ReNcell CX (cell line): ENCODE results near the gene KDF1.

GRCh38 chr1:26282962-26283348, 3.1 kb downstream of the SH3BGRL3 start:
- PRO-cap, result no peak

GRCh38 chr1:26411625-26412114, 1.1 kb downstream of the LIN28A start:
- PRO-cap, result no peak

DNA sequence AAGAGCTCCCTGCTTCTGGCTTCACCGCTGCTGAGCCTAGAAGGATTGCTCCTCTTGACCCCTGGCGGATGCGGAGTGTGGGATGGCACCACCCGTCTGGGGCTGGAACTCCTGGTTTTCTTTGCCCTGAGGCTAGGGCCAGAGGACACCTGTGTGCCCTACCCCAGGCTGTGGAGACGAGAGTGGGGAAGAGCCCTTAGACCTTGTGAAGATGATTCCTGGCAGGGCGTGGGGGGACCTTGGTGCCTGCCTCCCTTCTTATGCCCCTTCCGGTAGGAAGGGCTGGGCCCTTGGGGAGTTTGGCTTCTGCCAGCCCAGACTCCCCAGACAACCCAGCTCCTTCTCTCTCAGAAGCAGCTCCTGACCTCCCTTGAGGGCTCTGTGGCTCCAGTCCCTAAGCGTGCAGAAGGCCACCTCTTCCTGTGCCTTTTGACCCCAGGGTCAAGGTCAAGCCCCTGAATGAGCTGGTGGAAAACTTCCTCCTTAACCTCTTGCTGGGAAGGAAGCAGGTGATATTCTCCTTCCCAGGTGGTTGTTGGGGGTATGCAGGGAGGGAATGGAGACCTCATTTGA, 919 bp downstream of the RPS6KA1 start:
- PRO-cap, result no peak

- PRO-cap, result unidirectional peak, plus-strand start at chr1:26693875
These were observed 2.1 kb upstream of the ARID1A start for GRCh38 chr1:26693633-26694275.

DNA sequence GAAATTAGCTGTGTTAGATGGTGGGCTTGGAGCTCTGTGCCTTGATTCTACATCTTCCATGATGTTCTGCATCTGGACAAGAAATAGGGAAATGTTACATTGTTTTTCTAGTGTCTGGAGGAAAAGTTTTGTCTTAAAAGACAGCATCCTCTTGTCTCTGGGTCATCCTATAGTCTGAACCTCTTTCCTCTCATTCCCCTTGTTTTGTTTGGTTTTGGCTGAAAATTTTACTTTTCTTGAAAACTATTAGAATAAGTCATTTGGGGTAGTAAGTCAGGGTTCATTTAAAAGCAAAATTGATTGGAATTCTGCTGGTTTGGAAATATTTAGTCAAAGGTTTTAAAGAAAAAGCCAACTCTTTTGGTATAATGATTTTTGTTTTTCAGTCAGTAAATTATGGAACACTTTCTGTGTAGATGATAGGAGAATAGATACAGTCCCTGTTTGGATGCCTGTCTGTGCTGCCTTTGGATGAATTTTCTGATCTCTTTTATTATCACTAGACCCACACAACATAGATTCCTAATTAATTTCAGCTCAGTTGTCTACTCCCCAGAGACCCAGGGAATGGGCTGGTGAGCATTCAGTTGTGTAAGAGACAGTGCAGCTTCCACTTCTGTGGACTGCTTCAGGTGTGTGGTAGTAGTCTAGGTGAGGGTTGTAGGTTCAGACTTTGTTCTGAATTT, 3.8 kb downstream of the ARID1A start:
- PRO-cap, result no peak

DNA sequence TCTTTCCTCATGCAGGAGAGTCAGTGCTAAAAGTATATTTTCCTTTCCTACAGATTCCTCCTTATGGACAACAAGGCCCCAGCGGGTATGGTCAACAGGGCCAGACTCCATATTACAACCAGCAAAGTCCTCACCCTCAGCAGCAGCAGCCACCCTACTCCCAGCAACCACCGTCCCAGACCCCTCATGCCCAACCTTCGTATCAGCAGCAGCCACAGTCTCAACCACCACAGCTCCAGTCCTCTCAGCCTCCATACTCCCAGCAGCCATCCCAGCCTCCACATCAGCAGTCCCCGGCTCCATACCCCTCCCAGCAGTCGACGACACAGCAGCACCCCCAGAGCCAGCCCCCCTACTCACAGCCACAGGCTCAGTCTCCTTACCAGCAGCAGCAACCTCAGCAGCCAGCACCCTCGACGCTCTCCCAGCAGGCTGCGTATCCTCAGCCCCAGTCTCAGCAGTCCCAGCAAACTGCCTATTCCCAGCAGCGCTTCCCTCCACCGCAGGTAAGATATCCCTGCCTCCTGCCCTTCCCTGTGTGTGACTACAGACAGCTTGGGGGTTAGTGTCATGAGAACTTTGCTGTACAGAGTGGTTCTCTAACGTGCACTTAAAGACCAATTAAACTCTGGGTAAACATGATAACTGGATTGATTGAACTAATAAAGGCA, 35.4 kb downstream of the ARID1A start:
- PRO-cap, result no peak

- PRO-cap, result no peak
These were observed 1.3 kb downstream of the ZDHHC18 start for GRCh38 chr1:26827682-26828293.

- PRO-cap, result no peak
These were observed 9.9 kb upstream of the SFN start for GRCh38 chr1:26852976-26853546.

- PRO-cap, result bidirectional peak, plus-strand start at chr1:26865454, minus-strand start at chr1:26865059
These were observed 1.9 kb downstream of the SFN start for GRCh38 chr1:26864546-26865622.

GRCh38 chr1:26959955-26960652, at the start of gene KDF1:
KDF1 (minus strand) TSS chr1:26960468.
- PRO-cap, result no peak

DNA sequence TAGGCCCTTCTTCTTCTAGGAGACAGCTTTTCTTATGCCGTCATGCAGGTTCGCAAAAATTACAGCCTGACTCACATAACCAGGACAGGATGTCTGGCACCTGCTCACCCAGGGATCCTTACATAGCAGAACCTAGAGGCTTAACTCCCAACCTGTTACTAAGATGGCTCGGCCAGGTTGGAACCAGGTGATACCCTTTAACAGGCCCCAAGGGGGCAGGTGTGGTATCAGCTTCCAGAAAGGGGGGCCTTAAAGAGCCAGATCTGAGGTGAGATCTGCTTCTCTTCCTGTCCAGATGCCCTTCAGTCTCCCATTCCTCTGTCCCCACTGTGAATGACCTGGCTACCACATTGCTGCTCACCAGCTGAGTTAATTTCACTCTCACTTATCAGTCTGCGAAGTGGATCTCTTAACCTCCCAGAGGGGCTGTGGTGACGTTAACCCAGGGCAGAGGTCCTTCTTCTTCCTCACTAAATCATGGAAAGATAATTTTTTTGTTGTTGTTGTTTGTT, 1.7 kb downstream of the TRNP1 start:
- PRO-cap, result no peak

- PRO-cap, result no peak
These were observed 7.9 kb downstream of the TENT5B start for GRCh38 chr1:27004737-27005213.

DNA sequence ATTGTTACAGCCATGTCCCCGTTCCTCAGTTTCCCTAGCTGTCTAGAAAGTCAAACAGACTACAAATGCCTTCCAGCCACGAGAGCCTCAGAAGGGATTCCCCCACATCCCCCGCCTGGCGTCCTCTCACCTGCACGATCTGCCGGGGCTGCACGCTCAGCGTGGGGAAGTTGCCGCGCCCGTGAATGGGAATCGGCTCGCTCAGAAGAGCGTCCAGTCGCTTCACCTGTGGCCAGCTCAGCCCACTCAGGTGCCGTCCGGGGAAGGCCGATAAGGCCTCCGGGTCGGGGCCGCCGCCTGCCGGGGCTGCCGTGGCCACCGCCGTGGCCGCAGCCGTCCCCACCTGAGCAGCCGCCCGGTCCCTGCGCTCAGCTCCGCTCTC, 382 bp downstream of the TENT5B start:
- PRO-cap, result no peak

- PRO-cap, result no peak
These were observed 48.4 kb downstream of the SLC9A1 start for GRCh38 chr1:27106546-27106918.

DNA sequence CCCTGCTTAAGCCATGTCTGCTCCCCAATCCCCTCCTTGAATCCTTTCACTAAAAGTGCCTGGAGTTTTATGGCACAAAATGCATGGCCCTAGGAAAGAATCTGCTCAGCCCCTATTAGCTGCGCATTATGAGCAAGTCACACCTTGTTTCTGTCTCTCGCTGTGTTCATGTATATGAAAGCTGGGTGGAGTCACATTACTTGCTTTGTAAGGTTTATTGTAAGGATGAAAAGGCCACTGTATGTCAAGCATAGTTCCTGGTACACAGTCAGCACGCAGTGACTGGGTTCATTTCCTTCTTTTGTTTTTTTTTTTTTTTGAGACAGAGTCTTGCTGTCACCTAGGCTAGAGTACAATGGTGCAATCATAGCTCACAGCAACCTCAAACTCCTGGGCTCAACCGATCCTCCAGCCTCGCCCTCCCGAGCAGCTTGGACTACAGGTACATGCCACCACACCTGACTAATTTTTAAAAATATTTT, 6.7 kb upstream of the SLC9A1 start:
- PRO-cap, result no peak

DNA sequence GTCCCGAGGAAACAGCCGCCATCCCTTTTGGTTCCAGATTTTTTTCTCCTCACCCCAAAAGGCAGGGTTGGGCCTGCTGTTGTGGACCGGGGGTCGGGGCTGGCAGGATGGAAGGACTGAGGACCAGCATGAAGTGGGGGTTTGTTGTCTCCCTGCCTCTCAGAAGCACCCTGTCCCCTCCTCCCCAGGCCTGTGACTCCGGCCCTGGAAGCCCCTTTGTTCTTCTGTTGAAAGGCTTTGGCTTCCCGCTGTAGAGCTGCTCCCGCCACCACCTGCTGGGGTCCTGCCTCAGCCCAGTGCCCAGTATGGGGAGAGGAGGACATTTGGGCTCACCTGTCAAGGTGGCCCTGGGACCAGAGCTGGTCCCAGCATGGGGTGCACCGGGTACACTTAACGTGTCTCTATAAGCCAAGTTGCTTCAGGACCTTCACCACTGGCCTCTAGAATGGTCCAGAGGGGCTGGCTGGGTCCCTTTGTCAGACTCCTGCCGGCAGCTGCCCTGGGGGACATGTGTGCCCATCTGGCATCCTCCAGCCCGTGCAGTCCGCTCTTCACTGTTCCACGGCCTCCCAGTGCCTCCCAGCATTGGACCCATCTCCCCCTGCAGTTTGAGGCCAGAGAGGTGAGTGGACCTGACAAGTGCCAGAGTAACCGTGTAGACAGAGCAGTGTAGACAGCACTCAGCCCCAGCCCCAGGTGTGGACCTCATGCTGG, 6.2 kb upstream of the SYTL1 start:
- PRO-cap, result no peak

- PRO-cap, result no peak
These were observed 664 bp downstream of the SYTL1 start for GRCh38 chr1:27342471-27342901.

DNA sequence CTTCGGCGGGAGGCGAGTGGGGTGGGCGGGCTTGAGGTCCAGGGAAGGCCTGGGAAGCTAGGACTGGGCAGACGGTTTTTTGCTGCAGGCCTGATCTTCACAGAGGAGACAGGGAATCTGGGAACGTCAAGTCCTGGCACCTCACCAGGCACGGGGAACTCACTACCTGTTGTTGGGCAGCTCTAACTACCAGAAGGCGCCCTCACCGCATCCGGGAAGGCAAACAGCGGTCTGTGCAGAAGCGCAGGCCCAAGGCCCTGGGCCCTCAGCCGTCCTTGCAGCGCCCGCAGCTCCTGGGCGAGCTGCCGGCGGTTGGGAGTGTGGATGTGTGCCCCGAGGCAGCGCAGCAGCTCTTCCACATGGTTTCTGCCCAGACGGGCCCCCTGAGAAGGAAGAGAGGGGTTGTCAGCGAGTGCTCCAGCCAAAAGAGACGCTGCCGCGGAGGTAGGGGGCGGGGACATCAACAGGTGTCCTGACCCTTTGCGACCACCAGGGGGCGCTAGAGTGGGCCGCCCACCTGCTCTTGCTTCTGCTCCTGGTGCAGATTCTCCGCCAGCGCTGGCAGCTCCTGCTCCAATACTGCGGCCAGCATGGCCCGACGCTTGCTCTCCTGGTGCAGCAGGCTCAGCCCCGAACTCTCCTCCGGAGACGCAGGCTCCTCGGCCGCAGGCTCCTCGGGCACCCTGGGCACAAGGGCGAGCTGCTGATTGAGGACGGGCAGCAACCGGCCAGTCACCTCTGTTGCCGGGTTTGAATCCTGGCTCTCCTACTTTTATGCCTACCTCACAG, 9.4 kb downstream of the MAP3K6 start:
- PRO-cap, result no peak

- PRO-cap, result no peak
These were observed 610 bp downstream of the GPR3 start for GRCh38 chr1:27392854-27393610.

DNA sequence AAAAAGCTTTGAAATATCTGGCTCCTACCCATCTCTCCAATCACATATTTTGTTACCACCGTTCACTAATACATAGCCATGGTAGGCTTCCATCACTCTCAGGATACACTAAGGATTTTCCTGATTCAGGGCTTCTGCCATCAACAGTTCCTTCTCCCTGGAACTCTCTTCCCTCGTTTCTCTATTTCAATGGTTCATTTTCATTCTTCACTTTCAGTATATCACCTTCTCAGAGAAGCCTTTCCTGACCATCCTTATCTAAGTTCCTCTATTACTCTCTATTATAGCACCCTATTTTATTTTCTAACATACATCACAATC, 14.7 kb downstream of the WASF2 start:
- PRO-cap, result no peak